Daoy (cell line): ENCODE data around the genes PRIM1, SDR9C7 and NAB2.

- RAMPAGE, long total RNA = no peak
Measured at GRCh38 chr12:56682255-56683286, 5.5 kb downstream of the PTGES3 start.

DNA sequence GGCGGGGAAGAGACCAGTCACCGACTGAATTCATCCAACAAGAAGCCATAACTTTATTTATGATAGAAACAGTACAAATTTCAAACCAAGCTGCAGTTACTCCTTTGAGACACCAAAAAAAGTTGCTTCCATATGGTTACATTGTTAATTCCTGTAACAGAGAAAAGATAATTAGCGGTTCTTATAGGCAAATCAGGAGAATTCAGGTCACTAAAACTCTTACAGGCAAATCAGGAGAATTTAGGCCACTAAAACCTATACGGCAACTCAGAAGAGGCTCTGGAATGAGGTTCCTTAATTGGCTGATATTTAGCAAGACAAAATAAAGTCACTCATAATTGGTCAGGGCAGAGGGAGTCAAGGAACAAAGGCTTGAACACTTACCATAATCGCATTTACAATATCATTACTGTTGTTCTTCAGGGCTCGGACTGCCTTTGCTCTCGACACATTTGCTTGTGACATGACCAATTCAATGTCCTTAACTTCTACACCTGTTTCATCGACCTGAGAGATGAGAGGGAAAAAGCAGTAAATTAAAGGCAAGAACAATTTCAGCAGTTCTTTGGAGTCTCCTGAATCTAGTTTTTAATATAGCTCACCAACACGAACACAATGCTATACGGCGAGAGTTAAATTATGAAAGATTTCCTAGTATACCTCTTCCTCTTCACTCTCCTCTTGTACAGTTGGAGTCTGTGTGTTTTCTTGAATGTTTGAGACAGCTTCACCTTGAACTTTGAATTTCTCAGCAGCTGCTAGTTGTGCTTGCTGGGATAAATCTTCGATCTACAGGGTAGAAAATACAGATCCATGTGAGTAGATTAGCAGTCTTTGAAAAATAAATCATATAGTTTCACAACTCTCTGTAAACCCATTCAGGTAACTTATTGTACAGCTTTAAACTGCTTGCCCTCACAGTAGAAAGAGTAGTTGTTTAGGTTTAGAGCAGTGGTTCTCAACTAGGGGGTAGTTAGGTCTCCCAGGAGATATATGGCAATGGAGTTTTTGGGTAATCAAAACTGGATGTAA, 12.4 kb downstream of the NACA start:
- RAMPAGE, long total RNA = no peak

GRCh38 chr12:56724582-56724910, 553 bp downstream of the NACA start:
- RAMPAGE, long total RNA = no peak

DNA sequence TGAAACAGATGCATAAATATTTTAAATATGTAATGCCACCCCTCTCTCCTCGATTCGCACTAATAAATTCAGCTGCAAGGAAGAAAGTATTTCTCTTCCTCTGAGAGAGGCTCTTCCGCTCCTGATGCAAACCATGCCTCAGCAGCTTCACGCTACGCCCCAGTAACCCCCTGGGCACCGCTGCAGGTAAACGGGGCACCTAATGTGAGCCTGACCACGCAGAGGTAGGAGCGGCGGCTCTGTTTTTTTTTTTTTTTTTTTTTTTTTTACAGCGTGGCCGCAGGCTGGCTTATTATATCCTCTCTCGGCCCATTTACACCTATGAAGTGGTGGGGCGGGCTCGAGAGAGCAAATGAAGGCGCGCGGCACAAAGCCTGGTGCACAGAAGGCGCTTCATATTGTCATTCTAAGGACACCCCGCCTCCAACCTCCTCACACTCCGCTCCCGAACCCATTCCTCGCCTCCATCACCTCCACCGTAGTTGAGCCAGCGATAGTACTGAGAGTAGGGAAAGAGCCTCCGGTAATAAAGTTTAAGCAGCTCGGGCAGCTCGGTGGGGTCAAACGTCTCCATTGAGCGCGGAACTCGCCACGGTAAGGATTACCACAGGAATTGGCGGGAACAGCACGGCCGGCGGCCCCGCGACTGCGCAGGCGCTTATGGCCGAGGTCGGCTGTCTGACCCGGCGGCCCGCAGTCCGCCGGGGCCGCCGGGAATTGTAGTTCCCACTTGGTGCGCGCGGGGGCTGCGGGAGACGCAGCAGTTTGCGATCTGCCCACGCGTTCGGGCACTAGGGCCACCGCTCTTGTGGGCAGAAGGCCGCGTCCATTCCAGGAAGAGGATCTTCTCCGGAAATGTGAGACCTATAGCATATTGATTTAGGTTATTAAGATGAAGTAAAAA, at the start of gene PRIM1:
Gene PRIM1 (minus strand): TSS at position 599 of the 904 bp plus-strand sequence.
- RAMPAGE, long total RNA = no peak

DNA sequence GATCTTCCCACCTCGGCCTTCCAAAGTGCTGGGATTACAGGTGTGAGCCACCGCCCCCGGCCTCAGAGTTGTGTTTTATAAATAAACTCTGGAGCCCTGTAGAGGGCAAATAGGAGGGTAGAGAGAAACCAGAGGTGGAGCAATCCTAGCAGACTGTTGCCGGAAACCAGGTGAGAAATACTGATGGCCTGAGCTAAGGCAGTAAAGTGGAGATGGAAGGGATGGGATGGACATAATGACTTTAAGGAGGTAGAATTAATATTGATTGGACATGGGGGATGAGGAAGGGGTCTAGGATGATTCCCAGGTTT, 2.6 kb upstream of the HSD17B6 start:
- RAMPAGE, long total RNA = no peak

DNA sequence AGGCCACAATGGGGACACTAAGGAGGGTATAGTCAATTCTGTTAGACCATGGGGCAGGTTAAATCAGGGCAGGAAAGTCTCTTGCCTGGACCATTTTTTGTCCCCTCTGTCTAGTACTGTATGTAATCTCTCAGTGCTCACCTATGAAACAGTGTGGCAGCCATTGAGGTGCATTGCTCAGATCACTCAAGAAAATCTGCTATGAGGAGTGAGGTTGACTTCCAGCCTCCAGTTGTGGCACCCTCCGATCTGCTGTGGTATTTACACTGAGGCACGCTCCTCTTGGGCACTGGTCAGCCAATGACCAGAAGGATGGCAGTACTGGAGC, 7.6 kb downstream of the HSD17B6 start:
- RAMPAGE, long total RNA = no peak

DNA sequence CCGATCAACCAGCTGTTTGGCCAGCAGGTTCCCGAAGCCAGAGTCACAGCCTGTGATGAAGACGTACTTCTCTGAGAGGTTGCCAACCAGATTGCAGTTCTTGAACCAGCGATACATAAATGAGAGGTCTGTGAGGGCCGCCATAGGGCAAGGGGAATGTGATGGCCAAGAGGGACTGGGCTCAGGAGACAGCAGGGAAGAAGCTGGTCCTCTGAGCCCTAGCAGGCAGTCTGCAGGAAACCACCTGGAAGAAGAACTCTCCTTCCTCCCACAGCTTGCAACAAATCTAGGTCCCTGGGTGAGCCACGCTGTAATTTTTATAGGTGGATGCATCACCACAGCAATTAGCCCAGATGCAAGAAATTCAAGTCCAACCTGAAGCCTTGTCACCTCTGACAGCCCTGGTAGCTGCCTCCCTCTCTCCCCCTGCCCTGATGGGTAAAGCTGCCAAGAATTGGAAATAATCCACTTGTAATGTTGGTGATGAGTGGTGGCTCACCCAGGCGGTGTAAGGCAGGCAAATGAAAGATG, at the start of gene SDR9C7:
Gene SDR9C7 (minus strand): TSS at position 291 of the 531 bp plus-strand sequence.
- RAMPAGE, long total RNA = no peak

GRCh38 chr12:56949256-56949722, 8.1 kb downstream of the RDH16 start:
- RAMPAGE, long total RNA = no peak

DNA sequence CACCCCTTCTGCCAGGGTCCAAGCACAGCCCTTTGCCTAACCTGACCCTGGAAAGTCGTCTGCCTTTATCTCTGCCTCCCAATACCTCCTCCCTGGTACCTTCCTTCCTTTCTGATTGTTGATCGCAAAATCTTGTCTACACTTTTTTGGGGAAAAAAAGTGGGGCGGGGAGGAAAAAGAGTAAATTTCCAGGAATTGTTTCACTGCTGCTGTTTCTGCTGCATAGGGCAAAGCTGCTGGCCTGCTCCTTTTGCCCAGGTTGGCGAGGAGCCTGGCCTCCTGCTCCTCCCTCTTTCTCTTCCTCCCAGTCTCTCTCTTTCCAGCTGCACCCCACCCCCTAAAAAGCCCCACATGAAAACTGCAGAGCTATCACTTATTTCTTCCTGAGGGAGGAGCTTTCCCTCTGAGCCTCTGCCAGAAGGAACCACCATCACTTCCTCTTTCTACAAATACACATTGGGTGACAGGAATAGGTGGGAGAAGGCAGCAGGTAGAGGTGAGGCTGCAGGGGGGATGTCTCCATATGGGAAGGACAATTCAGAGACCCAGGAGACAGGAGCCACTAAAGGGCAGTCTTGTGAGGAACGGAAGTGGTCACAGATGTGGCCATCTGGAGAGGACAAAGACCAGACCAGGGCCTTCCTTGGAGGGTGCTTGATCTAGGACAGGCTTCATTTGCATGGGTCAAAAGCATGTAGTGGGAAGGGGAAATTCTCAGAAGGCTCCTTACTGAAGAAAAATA, 2.9 kb upstream of the GPR182 start:
- RAMPAGE, long total RNA = no peak

DNA sequence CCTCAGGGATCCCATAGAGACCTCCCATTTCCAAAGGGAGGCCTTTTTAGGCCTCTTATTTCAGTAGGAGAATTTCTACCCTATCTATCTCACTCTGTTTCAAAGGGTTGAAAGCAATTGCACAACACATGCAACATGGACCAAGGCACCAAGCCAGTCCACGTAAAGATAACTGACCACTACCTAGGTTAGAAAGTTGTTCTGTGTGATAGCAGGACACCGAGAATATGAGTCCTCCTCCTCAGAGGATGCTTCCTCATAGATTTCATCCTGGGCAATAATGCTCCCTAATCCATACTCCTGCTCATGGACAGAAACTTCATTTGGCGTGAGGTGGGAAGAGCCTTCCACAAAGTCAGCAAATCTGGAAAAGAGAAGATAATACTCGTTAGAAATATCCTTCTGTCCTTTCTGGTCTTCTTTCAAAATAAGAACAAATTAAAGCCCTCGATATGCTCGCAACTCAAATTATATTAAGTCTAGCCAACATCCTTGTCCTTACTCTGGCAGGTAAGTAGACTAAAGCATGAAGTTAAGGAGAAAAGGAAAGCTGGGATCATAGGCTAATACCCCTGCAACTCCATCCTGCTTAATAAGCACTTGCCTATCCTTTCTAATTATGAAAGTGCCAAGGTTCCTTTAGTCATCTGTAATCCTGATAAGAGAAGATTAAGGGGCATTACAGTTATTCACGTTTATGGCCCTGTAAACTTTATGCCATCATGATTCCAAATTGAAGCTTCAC, 9.9 kb upstream of the MYO1A start:
- RAMPAGE, long total RNA = no peak

- RAMPAGE, long total RNA = no peak
Measured at GRCh38 chr12:57077835-57078601, 573 bp downstream of the NEMP1 start.

DNA sequence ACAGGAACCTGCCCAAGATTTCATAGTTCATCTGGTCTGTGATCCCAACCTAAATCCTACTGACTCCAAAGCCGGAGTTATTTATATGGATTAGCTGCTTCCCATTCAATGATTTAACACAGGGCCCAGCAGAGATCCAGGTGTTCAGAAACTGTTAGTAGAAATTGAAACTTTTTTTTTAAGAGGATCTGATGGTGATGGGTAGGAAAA, 789 bp upstream of the NEMP1 start:
- RAMPAGE, long total RNA = no peak

DNA sequence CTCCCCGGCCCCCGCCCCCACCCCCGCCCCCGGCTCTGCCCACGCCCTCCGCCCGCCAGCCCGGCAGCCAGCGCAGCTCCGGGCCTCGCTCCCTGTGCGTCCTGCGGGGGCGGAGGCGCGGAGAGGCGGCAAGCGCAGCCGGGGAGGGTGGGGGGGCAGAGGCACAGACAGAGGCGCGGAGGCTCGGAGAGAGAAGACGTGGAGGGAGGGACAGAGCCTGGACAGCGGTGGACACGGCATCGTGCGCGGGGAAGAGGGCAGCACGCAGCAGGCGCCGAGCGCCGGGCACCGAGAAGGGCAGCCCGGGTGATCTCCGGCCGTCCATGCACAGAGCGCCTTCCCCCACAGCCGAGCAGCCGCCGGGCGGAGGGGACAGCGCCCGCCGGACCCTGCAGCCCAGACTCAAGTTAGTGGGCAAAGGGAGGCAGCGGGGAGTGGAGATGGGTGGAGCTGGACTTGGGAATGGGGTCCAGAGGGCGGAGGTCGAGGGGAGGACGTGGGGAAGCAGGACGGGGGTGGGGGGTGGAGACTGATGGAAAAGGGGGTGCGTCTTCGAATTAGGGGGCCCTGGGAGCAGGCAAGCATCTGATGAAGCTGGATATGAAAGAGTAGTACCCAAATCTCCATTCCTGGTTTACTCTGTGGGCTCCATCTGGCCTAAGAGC, at the start of gene NAB2:
Gene NAB2 (plus strand): TSS at position 166 of the 665 bp plus-strand sequence.
- RAMPAGE, long total RNA = no peak

GRCh38 chr12:57105987-57106785, 5.0 kb downstream of the STAT6 start:
- RAMPAGE, long total RNA = no peak

GRCh38 chr12:57129236-57129940, 1.1 kb downstream of the LRP1 start:
- RAMPAGE, long total RNA = no peak

DNA sequence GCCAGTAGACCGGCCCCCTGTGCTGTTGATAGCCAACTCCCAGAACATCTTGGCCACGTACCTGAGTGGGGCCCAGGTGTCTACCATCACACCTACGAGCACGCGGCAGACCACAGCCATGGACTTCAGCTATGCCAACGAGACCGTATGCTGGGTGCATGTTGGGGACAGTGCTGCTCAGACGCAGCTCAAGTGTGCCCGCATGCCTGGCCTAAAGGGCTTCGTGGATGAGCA, 16.9 kb downstream of the LRP1 start:
- RAMPAGE, long total RNA = no peak

DNA sequence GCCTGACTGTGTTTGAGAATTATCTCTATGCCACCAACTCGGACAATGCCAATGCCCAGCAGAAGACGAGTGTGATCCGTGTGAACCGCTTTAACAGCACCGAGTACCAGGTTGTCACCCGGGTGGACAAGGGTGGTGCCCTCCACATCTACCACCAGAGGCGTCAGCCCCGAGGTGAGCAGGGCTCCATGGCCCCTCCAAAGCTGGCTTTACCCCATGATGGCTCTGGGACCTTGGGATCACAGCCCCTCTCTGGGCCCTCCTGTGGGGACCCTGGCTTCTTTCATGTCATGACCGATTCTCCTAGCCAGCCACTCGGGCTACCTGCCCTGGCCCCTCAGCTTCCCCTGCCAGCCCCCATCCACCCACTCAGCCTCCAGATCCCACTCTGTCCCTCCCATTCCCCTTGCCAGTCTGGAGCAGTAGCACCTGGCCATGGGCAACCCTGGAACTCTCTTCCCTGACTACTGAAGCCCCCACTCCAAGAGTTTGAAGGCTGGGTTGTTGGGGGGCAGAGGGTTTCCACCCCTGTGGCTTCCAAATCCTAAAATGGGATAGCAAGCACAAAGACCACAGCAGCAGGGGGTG, 27.9 kb downstream of the LRP1 start:
- RAMPAGE, long total RNA = no peak

DNA sequence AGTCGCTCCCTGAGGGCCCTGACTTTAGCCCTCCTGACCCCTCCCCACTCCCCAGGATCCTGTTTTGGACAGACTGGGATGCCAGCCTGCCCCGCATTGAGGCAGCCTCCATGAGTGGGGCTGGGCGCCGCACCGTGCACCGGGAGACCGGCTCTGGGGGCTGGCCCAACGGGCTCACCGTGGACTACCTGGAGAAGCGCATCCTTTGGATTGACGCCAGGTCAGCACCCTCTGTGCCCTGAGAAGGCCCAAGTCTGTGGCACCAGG, 39.3 kb upstream of the NXPH4 start:
- RAMPAGE, long total RNA = no peak

- RAMPAGE, long total RNA = no peak
Measured at GRCh38 chr12:57193760-57194248, 22.8 kb upstream of the NXPH4 start.

- RAMPAGE, long total RNA = no peak
Measured at GRCh38 chr12:57197961-57199057, 18.3 kb upstream of the NXPH4 start.